LHCN-M2 (cell line): ENCODE results near the gene SHLD1.

DNA sequence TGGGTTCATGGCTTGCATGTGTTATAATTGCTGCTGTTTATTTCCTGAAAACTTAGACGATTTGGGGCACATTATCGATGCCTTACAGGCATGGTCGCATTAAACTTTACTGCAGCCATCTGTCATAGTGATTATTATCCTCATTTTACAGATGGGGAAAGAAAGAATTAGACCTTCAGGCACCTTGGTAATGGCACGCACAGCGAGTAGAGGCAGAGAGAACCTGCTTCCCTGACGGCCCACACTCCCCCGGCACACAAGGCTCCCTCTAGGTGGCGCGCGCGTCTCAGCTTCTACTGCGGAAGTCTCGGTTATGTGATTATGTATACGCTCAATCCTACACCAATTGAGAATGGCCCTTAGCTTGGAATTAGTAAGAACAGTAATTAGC, 81.3 kb downstream of the GPCPD1 start:
- RAMPAGE, long total RNA, result no peak

DNA sequence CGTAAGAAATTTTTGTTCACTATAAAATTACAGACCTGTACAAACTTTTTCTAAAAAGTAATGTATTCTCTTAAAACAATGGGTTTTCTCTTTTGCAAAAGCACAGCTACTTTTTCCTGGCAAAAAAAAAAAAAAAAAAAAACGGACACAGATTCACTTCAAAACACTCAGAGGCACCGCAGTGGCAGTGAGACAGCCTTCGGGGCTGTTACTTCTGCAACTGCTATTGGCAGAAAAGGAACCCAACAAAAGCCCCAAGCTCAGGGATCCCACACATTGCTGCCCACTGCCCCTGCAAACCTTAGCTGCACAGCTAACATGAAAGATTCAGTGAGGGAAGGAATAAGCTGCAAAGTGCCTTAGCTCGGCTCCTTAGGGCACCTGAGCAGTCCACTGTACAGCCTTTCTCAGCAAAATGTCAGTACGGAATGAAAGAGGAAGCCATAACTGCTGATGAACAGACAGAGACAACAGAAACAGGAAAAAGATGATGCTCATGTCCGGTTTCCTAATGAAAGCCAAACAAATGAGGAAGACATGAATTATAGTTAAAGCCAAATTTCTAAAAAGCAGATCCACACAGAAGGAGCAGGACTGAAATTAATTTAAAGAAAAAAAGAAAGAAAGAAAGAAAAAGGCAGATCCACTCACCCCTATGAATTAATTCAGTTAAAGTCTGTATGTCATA, 40.4 kb downstream of the GPCPD1 start:
- RAMPAGE, long total RNA, result no peak

DNA sequence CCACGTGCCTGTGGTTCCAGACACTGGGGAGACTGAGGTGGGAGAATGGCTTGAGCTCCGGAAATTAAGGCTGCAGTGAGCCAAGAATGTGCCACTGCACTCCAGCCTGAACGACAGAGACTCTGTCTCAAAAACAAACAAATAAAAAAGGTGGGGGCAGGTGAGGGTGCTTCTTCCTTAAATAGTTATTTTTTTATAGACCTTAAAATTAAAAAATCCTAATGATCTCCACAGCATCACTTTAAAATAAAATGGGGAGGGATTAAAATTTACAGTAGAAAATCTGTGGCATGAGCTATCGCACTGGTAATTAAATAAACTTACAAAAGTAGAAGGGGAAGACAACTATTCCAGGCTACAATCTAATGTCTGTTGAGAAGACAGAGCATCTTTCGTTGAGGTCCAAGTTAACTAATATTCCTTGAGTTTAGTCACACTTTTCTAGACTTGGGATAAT, 36.2 kb downstream of the GPCPD1 start:
- RAMPAGE, long total RNA, result no peak

- RAMPAGE, long total RNA, result no peak
Observed at GRCh38 chr20:5714383-5715123, 35.6 kb upstream of the SHLD1 start.

GRCh38 chr20:5750143-5750737, at the start of gene SHLD1:
Gene SHLD1 (plus strand): TSS chr20:5750401.
- RAMPAGE, long total RNA, result no peak

DNA sequence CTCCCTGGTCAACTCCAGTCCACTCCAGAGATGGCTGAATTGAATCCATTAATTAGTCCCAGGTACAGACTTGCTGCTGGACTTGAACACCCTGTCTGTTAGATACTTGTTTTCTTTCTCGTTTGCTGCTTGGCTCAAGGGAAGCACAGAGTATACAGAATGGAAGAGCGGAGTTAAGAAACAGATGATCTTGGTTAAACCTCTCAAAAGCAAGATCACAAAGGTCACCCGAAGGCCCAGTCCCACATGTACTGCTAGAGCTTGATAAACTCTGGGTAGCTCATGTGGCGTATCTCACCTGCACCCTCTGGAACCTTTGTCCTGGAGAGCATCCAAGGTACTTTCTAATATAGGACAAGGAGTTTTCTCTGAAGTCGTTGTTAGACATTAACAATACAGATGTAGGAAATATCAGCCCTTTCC, 31.9 kb downstream of the SHLD1 start:
- RAMPAGE, long total RNA, result no peak

DNA sequence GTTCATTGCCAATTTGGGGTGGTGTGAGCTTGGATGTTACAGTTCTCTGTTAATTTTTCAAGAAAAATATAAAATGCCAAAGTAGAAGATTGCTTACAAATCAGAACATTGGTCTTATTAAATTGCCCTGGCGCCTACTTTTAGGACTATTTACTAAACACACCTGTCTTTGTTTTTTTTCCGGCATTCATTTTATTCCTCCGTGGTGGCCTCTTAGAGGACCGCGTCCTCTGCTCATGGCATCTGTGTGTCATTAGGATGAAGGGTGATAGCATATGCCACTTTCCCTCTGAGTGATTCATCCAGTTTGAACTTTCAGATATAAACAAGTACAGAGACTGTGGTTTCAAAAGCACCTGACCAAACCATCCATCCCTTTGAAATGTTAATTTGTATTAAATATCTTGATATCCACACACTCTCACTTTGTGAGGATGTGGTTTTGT, 62.7 kb upstream of the CHGB start:
- RAMPAGE, long total RNA, result no peak

GRCh38 chr20:5862954-5863255, 48.4 kb upstream of the CHGB start:
- RAMPAGE, long total RNA, result no peak

GRCh38 chr20:5922101-5922664, 10.9 kb downstream of the CHGB start:
- RAMPAGE, long total RNA, result no peak

DNA sequence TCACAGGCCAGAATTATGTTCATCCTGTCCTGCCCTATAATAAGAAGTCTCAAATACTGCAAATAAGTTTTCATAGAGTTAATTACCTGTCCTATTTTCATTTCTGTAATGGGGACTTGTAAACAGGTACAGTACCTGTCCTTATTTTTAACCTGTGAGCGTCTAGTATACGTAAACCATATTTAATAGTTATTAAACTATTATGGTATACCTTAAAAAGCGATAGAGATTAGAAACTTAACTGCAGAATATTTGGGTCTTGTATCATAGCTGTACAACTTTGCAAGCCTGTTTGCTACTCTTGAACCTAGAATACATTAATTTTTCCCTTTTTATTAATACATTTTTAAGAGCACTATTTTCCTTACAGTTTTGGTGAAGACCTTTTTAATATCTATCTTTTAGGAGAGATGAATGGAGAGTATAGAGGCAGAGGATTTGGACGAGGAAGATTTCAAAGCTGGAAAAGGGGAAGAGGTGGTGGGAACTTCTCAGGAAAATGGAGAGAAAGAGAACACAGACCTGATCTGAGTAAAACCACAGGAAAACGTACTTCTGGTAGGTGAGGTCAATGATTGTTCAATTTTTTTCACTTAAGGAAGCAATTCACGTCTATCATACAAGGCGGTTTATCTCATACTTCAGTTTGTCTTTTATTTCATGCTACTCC, 1.3 kb downstream of the MCM8 start:
- RAMPAGE, long total RNA, result no peak

GRCh38 chr20:6011834-6012874, 6.2 kb downstream of the CRLS1 start:
- RAMPAGE, long total RNA, result no peak

- RAMPAGE, long total RNA, result no peak
Observed at GRCh38 chr20:6037177-6037894, 16.5 kb downstream of the LRRN4 start.

DNA sequence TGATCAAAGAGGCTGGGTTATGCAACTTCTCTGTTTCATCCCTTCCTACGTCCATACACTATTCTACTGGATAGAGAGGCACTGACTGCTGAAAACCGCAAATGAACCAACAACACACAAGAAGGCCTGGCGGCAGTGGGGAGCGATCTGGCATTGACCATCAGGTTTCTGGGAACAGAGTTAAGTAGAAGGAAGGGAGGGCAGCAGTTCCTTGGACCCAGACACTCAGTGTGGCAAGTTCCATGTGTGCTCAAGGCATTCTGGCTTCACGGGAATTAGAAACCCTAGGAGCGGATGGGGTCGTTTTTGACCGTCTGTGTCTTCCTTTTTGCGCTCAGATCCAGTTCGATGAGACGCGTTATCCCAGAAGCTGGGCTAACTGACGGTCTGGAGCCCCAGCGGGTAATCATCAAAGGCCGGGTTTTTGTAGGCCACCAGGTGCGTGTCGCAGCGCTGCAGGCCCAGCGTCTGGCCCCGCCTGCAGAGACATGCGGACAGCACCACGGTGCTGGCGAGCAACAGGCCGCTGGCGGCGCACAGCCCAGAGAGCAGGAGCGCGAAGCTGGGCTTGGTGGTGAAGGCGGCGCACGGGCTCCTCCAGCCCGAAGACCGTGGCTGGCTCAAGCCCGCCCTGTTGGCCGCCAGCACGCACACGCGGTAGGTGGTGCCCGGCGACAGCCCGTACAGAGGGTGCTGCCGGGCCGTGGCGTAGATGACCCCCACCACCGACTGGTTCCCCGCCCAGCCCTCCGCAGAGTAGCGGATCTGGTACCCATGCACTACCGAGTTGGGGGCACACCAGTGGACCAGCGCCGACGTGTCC, 13.0 kb downstream of the LRRN4 start:
- RAMPAGE, long total RNA, result no peak

GRCh38 chr20:7983536-7984061, 36.0 kb downstream of the TMX4 start:
- RAMPAGE, long total RNA, result no peak

GRCh38 chr20:7999497-8000132, 19.9 kb downstream of the TMX4 start:
- RAMPAGE, long total RNA, result no peak

DNA sequence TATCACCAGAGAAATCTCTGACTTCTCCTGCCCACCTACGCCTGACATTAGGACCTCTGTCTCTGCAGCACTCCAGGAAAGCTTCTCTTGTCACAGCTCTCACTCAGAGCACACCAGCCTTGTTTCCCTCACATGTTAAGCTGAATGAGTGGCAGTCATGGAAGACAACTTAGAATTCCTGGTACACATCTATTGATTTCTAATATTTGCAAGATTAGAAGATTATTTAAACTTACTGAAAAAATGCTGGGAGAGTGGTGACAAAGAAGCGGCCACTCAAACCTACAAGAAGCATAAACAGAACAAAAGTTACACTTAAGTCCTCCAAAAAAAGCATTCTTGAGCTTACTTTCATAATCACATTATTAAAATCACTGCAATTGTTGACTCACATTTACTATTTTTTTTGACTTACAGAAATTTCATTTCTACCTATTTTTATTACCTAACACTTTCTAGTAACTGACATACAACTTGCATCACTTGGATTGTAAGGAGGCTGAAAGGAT, 18.2 kb downstream of the TMX4 start:
- RAMPAGE, long total RNA, result no peak

GRCh38 chr20:8007404-8008290, 11.9 kb downstream of the TMX4 start:
- RAMPAGE, long total RNA, result no peak

GRCh38 chr20:8114059-8115065, 17.7 kb upstream of the PLCB1 start:
- RAMPAGE, long total RNA, result no peak

DNA sequence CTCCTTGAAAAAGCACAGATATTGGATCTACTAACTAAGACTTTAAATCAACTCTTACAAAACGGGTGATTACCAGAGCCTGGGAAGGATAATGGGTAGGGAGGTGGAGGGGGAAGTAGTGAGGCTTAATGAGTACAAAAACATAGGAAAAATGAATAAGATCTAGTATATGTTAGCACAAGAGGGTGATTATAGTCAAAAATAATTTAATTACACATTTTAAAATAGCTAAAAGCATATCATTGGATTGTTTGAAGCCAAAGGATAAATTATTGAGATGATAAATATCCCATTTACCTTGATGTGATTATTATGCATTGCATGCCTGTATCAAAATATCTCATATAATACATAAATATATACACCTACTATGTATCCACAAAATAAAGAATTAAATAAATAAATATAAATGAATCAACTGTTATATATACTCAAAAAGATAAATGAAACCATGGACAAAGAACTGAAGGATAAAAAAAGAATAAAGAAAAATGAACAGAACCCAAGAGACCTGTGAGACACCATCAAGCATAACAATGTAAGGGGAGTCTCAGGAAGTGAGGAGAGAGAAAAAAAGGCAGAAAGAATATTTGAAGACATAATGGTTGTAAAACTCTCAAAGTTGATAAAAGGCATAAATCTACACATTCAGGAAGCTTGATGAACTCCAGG, 426.0 kb downstream of the PLCB1 start:
- RAMPAGE, long total RNA, result no peak

DNA sequence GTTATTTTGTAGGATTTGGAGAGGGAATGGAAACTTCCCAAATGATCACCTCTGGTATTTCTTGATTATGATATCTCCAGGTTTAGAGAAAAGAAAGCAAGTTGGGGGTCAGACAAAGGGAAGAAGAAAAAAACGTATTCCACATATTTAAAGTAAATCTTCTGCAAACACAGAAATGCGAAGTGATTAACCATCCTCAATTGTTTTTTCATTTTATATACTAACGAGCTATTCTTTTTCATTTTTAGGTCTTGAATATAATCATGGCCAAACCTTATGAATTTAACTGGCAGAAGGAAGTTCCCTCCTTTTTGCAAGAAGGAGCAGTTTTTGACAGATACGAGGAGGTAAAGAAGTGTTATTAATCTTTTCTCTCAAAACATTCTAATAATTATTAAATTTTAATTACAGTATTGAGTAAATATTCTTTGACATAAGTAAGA, 206.8 kb upstream of the LAMP5 start:
- RAMPAGE, long total RNA, result no peak